Measurements from ENCODE around the genes NTS, KERA and BTG1.

- PRO-cap: no peak
These were observed 404.3 kb downstream of the SLC6A15 start for GRCh38 chr12:84508359-84508720.

- PRO-cap: no peak
These were observed at the start of gene NTS for GRCh38 chr12:85873896-85874529. TSS of gene NTS (plus strand) at chr12:85874295.

GRCh38 chr12:89208563-89209139 is 143.7 kb downstream of the DUSP6 start:
- PRO-cap: no peak

- PRO-cap: no peak
These were observed 139.9 kb downstream of the DUSP6 start for GRCh38 chr12:89212268-89212857.

DNA sequence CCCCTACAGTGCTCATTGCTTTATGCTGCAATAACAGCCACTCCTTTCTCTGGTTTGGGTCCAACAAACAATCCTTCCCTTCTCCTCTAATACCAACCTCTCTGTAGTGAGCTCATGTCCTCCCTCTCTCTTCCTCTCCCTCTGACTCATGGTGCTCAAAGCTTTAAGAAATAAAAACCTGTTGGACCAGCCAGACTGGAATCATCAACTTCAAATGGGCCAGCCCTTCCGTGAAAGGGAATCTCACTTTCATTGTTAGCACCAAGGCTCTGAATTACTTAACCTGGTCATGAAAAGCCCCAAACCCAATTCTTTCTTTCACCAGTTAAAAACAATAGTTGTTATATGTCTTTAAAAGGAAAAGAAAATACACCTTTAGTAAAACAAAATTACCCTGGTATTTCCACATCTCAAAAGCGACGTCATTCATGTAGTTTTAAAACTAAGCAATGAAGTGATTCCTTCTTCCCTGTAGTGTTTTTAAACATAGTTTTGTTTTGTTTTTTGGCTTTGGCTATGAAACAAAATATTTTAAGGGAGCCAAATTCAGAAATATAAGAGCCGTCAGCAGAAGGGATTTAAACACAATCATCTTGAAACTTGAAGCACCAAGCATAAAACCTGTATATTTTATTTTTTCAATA is 126.3 kb downstream of the DUSP6 start:
- PRO-cap: no peak

DNA sequence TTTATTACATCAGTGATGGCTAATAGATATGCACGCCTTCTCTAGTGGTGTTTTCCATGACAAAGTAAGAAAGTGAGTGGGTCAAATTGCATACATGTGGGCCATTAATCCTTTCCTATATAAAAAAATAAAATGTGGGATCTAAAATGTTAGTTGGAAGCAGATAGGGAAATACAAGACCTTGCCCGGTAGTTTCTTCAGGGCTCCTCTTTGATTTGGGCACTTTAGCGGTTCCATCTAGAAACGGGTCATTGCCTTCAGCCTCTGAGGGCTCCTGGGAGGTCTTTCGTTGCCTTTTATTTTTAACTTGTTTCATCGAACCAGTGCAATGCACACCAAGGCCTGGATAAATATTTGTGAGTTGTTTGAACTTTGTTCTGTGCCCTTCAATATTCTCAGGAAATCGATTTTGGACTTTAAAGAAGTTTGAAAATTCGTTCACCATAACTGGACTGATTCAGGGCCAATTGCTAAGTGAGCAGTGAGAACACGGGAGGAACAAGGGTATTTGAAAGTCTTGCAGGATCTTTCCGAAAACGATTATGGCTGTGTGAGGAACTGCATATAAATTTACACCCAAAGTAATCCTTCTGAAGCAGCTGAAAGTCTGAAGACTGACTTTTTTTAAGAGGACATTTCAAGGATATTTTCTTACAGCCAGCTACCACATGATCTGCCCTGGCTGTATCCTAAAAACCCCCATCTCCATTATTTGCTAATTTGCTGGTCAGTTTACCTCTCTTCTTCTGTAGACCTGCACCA is 8.2 kb downstream of the DUSP6 start:
- PRO-cap: no peak

- PRO-cap: no peak
These were observed 17.5 kb downstream of the GALNT4 start for GRCh38 chr12:89506918-89507683.

- PRO-cap: no peak
These were observed 11.6 kb downstream of the ATP2B1 start for GRCh38 chr12:89696907-89697580.

GRCh38 chr12:89709247-89709888 is 730 bp upstream of the ATP2B1 start:
- PRO-cap: bidirectional peak, plus-strand start at chr12:89709525, minus-strand start at chr12:89709319; bidirectional peak, plus-strand start at chr12:89709794, minus-strand start at chr12:89709561

DNA sequence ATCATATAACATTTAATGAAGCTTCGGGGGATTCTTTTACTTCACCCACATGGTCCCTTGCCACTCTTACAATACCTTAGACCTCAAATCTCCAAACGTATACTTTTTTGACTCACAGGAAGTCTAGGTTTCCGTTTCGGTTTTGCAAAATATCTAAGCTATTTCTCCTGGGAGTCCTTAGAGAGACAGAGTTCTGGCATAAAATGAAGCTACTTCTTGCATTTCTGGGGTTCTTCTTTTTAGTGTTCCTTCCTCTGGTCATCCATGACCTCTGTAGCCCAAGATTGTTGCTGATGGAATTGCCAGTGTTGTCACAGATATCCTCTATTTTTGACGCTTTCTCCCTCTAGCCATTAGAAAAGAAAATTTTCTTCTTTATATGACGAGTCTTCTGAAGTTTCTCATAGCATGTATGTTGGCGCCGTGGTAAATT is 590.6 kb upstream of the ATP2B1 start:
- PRO-cap: unidirectional peak, minus-strand start at position 73 of the sequence

- PRO-cap: no peak
These were observed 460 bp downstream of the CCER1 start for GRCh38 chr12:90954529-90954903.

DNA sequence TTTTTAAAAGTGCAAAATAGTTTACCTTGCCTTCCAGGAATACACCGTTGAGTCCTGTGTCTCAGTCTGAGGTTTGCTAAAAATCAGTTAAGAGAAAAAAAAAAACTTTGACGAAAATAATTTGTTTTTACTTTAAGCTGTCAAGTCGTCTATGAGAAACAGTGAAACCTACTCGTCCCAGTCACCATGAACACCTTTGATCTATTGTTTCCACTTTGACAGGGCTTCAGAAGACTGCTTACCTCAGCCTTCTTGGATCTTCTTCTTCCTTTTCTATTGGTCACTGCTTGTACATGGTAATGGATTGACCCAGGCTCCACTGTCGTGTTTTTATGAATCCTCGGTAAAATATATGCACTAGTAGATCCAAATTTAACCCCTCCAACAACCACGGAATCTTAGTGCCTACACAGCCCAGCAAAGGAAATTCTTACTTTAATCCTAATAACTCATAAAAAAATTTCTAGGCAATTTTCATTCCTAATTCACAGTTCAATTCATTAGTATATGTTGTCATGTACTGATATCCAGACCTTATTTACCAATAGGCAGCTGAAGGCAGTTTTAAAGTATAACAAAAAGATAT is at the start of gene KERA:
TSS of gene KERA (minus strand) at position 306 of the 586 bp plus-strand sequence.
- PRO-cap: no peak

GRCh38 chr12:91179322-91179899 is 3.2 kb downstream of the DCN start:
- PRO-cap: no peak

DNA sequence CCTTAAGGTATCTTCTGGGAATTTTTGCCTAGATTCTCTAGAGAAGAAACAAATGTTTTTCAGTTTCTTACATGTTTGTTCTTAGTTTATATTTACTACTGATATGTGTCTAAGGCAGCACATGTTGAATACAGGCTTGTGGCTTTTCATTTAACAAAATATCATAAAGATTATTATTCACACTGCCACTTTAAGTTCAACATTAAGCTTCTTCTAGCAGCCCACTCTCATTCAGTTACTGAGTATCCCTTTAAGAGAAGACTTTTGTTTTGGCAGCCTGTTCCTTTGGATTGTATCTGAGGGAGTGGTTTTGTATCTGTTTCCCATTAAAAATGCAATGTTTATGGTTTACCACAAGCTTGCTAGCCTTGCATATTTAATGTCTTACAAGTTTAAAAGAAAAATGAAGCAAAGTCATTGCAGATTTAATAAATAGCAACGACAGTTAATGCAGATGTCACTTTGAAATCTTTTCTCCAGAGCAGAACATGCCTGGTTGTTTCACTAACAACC is 2.1 kb downstream of the DCN start:
- PRO-cap: no peak

GRCh38 chr12:91381238-91381917 is 198.8 kb upstream of the DCN start:
- PRO-cap: no peak

- PRO-cap: no peak
These were observed 366.7 kb downstream of the BTG1 start for GRCh38 chr12:91778885-91779350.

GRCh38 chr12:91876848-91877840 is 268.5 kb downstream of the BTG1 start:
- PRO-cap: no peak

- PRO-cap: no peak
These were observed 162.7 kb downstream of the BTG1 start for GRCh38 chr12:91983076-91983299.

GRCh38 chr12:92128253-92129200 is 17.1 kb downstream of the BTG1 start:
- PRO-cap: no peak

GRCh38 chr12:92145481-92145936 is at the start of gene BTG1:
TSS of gene BTG1 (minus strand) at chr12:92145846.
- PRO-cap: bidirectional peak, plus-strand start at chr12:92146205, minus-strand start at chr12:92145813

Data from SEM (cell line).